ENCODE measurements around the gene RNF227.

- PRO-cap, 2 experiments: peak in 2 of 2 experiments; most common plus-strand start chr17:7839523 (in 2)
Measured at GRCh38 chr17:7839443-7839672, 5.3 kb downstream of the KDM6B start.

GRCh38 chr17:7843508-7843589 lies 9.3 kb downstream of the KDM6B start:
- PRO-cap, 2 experiments: no peak in any of the 2 experiments

- PRO-cap, 2 experiments: peak in 2 of 2 experiments; most common plus-strand start chr17:7844985 (in 2); most common minus-strand start chr17:7844828 (in 2)
Measured at GRCh38 chr17:7844801-7845298, 10.0 kb upstream of the TMEM88 start.

- PRO-cap, 2 experiments: no peak in any of the 2 experiments
Measured at GRCh38 chr17:7868139-7868438, 10.3 kb downstream of the CYB5D1 start.

DNA sequence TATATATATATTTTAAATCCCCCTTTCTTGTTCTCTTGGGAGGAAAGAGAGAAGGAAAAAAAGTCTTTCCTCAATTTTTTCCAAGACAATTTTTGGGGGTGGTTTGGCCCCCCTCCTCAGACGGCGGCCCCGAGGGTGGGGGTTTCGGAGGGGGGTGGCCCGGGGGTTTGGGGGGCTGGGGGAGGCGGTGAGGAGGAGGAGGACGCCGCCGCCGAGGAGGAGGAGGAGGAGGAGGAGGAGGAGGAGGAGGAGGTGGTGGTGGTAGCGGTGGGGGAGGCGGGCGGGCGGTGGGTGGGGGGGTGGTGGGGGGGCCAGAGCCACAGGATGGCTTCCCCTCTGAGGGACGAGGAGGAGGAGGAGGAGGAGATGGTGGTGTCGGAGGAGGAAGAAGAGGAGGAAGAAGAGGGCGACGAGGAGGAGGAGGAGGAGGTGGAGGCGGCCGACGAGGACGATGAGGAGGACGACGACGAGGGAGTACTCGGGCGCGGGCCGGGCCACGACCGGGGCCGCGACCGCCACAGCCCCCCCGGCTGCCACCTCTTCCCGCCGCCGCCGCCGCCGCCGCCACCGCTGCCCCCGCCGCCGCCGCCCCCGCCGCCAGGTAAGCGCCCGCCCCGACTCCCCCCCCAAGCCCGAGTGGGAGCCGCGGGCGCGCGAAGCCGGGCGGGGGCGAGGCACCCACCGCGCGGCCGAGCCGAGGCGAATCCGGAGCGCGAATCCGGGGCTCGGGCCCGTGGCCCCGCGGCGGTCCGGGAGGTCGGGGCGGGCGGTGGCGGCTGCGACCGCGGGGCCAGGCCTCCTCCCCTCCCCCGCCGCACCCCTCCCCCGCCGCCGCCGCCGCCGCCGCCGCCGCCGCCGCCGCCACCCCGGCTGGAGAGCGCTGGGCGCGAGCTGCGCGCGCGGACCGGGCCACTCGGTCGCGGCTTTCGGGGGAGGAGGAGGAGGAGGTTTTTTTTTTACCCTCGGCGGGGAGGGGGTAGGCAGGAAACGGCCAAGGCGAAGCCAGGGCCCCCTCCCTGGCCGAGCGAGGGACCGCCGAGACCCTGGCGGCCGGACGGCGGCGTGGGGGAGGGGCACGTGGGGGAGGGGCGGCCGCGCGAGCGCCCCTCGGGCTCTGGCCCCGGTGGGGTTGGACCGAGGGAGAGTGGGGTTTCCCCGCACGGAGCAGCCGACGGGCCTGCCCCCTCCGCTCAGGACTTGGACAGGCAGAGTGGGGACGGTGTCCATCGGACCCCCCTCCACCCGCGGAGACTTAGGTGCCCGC lies 3.7 kb upstream of the CHD3 start:
- PRO-cap, 2 experiments: peak in 1 of 2 experiments; most common plus-strand start position 460 of the sequence (in 1); most common minus-strand start position 453 of the sequence (in 1)

DNA sequence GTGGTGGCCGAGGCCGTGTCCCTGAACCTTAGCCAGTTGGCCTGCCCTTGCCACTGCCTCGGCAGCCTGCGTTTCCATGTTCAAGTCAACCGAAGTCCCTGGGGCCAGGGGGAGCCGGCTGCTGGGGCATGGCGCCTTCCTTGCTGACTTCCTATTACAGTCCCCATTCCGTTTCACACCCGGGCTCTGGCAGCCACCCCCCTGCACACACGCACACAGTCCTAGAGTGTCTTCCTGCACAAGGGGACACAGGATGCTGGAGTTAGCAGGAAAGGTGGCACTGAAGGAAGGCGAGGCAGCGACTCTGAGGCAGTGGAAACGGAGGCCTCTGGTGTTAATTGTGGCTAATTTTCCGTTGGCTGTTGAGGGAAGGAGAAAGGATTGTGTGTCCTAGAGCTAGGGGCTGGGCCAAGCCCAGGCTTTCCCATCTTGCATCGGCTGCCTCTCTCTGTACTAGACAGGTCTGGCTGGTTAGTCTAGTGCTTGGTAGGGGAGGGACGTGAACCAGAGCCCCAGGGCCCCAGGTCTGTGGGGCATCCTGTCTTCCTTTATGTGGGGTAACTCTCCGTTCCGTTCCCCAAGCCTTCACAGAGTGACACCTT lies 495 bp upstream of the CHD3 start:
- PRO-cap, 2 experiments: peak in 1 of 2 experiments; most common plus-strand start position 88 of the sequence (in 1); most common minus-strand start position 29 of the sequence (in 1)

- PRO-cap, 2 experiments: no peak in any of the 2 experiments
Measured at GRCh38 chr17:7916170-7916522, at the start of gene RNF227. RNF227 (minus strand) TSS chr17:7916289.

DNA sequence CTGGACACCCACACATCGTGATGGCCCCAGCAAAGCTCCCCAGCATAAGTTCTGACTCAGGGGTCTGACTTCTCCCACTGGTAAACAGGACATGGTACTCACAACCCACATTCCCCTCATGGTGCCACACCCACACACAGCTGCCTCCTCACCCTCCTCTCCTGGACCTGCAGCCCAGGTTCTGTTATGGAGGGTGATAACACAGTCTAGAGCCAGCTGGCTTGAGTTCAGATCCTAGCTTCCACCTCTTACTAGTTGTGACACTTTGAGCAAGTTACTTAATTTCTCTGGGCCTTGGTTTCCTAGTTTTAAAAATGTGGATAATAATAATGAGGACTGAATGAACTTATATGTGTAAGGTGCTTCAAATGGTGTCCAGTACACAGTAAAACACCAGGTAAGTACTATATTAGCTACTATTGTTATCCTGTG lies 841 bp upstream of the RNF227 start:
- PRO-cap, 2 experiments: no peak in any of the 2 experiments

GRCh38 chr17:8119008-8119482 lies 731 bp upstream of the ALOXE3 start:
- PRO-cap, 2 experiments: no peak in any of the 2 experiments

DNA sequence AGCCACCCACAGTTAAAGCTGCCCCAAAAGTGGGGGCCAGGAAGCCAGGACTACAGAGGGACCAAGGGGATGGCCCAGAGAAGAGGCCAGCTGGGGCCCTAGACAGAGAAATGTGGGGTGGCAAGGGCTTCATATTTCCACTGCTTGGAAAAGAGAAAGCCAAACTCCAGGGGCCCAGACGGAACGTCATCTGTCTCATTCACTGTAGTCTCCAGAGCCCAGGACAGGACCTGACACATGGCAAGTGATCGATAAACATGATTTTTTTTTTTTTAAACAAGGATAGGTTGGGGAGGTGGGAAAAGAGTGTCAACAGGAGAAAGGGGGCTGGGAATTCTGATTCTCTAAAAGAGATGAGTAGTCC lies 955 bp upstream of the PER1 start:
- PRO-cap, 2 experiments: no peak in any of the 2 experiments

GRCh38 chr17:8153541-8153996 lies 1.4 kb upstream of the PER1 start:
- PRO-cap, 2 experiments: peak in 2 of 2 experiments; most common plus-strand start chr17:8153852 (in 2); most common minus-strand start chr17:8153634 (in 1)

- PRO-cap, 2 experiments: no peak in any of the 2 experiments
Measured at GRCh38 chr17:8160242-8161167, 2.2 kb downstream of the VAMP2 start.

DNA sequence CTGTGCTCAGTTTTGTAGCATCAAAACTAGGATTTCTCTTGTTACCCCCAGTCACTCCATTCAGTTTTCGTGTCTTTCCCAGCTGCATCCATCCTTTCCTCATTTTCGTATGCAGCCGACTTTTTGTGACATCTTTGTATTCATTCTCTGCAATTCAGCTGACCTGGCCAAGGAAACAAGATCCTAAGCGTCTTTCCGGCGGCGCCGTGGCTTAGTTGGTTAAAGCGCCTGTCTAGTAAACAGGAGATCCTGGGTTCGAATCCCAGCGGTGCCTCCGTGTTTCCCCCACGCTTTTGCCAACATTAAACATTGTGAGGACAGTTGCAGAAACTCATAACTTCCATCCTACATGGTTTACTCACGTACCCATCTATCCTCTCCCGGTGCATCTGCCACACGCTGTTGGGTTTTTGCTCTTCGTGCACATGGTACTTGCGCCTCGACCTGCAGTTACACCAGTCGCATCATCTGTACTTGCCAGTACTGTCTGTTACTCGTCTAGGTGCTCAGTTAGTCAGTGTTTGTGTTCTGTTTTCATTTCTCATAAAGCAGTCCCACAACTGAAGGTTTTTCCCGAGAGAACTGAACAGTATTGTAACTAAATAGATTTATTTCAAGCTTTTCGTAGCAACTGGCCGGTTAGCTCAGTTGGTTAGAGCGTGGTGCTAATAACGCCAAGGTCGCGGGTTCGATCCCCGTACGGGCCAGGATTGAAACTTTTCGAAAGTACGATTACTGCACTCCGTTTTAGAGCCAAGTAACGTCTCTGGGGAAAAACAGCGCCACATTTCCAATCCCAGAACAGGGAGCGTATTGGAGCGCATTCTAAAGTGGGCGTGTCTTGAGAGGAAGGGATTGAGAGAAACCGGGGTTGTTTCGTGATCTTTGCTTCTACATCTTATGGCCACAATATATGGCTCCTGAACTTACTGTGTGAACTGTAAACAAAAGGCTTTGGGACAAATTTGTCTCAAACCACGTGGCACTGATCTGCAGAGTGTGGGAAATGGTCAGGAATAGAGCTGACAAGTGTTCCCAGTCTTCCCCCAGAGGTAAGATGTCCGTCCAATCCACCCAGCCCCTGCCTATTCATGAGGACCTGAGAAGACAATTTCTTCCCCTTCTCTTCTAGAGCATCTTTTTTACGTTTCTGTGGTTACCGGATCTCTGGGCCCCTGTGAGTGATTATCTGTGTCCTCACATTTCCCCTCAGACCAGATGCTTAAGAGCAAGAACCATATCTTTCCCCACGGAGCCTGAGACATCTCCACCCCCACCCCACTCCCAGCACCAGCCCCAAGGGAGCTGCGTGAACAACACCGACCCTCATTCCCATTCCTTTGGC lies 2.5 kb downstream of the BORCS6 start:
- PRO-cap, 2 experiments: no peak in any of the 2 experiments

DNA sequence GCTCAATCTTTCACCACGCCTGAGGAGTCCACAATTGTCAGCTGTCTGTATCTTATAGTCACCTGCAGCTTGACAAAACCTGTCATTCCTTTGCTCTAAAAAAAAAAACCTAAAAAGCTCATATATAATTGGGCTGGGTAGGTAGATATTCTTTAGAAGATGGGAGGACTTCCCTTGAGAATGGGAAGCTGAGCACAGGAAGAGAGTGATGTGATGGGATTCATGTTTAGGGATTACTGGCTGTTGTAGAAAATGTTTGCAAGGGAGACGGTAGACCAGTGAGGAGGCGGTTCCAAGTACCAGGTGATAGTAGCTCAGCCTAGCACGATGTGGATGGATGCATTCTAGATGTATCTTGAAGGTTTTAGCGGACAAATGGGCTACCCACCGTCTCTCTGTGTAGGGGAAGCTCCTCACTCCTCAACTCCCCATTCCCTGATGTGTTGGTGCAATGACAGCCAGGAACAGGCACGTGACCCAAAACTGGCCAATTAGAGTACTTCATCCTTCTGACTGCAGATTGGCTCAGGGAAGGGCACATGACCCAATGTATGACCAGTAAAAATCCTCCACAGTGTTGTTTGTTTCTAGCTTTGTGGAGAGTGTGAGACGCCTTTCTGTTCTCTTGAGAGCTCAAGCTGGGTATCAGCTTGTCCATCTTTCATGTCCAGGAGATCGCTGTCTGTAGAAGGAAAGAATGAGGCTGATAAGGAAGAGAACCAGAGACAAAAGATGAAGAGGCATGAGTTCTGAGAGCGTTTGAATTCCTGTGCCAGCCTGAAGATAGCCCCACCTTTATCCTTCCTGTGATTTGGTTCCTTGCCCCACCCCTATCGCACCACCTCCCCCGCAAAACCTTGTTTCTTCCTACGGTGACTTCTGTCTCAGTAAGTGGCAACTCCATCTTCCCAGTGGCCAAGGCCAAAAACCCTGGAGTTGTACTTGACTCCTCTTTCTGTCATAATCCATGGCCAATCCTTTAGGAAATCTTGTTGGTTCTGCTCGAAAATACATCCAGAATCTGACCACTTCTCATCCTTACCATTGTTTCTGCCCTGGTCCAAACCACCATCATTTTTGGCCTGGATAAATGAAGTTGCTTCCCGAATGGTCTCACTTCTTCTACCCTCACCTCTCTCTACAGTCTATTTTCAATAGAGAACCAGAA lies 2.2 kb upstream of the BORCS6 start:
- PRO-cap, 2 experiments: peak in 2 of 2 experiments; most common plus-strand start position 590 of the sequence (in 2); most common minus-strand start position 437 of the sequence (in 2)

- PRO-cap, 2 experiments: no peak in any of the 2 experiments
Measured at GRCh38 chr17:8311121-8311905, 1.3 kb downstream of the ARHGEF15 start.

- PRO-cap, 2 experiments: no peak in any of the 2 experiments
Measured at GRCh38 chr17:8326299-8327636, 12.9 kb upstream of the ODF4 start.

- PRO-cap, 2 experiments: no peak in any of the 2 experiments
Measured at GRCh38 chr17:8420435-8421071, 15.1 kb upstream of the NDEL1 start.

DNA sequence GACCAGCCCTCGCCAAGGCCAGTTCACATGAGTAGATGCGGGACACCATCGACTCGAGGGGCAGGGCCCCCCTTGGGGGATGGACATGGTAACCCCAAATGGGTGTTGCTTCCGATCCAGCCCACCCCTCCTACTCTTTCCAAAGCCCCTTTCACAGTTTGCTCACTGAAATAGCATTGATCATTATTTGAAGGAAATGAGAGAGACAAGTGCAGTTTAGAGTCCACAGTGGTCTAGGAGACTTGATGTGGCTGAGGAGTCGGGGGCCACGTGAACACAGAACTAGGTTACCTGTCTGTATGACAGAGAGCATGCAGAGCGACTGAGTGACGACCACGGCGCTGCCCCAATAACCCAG lies 39.4 kb downstream of the NDEL1 start:
- PRO-cap, 2 experiments: no peak in any of the 2 experiments

DNA sequence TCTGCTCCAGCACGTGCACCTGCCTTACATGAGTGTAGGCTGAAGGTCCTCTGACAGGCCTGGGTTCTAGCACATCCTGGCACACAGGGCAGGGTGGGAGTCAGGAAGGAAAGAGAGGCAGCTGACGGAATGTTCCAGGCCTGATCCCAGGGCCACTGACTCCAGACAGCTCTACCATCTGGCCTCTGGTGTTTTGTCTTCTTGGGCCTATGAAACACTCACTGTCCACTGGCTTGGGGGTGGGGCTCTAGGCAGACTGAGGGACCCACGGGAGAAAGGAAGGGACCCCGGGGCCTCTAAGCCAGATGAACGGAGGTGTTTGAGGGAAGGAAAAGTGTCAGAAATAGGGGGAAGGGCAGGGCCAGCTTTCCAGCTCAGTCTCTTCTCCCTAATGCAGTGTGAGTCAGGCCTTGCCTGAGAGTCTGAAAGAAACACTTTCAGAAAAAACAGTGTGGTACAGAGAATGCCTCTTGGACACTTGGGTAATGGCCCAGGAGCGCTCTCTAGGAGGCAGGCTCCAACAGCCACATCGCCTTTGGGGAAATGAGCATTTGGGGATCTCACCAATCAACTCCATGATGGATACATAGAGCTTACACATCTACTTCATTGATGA lies 46.8 kb downstream of the NDEL1 start:
- PRO-cap, 2 experiments: no peak in any of the 2 experiments

GRCh38 chr17:8513721-8514163 lies 78.1 kb downstream of the NDEL1 start:
- PRO-cap, 2 experiments: no peak in any of the 2 experiments

Measured in Colon Carcinoma Metastatic in the Brain (tissue), 2 donors.